Measurements from ENCODE around the gene MACF1.

- PRO-cap: no peak
These were observed 62.5 kb upstream of the MACF1 start for GRCh38 chr1:39141678-39142649.

- PRO-cap: no peak
These were observed at the start of gene MACF1 for GRCh38 chr1:39204294-39205055. TSS of gene MACF1 (plus strand) at chr1:39204695.

GRCh38 chr1:39205056-39205546 lies 606 bp downstream of the MACF1 start:
- PRO-cap: no peak

DNA sequence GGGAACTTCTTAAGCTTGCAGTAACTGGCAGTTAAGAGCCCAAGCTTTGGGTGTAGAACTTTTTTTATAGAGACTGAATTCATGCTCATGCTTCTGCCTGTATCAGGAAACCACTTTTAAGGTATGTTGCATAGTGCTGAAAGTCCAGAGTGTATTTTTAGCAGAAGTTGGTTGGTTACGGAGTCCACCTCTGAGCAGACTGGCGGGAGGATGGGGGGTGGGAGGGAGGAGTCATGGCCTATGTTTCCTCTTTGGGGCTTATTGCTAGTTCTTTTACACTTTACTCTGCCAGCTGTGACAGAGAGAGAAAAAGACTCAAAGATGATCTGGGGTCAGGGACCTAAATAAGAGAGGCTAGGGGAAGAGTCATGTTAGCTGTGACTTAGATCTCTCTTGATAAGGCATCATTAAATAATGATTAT lies 11.1 kb downstream of the MACF1 start:
- PRO-cap: no peak

GRCh38 chr1:39230290-39231447 lies 26.2 kb downstream of the MACF1 start:
- PRO-cap: no peak

GRCh38 chr1:39391754-39392637 lies 99.4 kb upstream of the BMP8A start:
- PRO-cap: no peak

DNA sequence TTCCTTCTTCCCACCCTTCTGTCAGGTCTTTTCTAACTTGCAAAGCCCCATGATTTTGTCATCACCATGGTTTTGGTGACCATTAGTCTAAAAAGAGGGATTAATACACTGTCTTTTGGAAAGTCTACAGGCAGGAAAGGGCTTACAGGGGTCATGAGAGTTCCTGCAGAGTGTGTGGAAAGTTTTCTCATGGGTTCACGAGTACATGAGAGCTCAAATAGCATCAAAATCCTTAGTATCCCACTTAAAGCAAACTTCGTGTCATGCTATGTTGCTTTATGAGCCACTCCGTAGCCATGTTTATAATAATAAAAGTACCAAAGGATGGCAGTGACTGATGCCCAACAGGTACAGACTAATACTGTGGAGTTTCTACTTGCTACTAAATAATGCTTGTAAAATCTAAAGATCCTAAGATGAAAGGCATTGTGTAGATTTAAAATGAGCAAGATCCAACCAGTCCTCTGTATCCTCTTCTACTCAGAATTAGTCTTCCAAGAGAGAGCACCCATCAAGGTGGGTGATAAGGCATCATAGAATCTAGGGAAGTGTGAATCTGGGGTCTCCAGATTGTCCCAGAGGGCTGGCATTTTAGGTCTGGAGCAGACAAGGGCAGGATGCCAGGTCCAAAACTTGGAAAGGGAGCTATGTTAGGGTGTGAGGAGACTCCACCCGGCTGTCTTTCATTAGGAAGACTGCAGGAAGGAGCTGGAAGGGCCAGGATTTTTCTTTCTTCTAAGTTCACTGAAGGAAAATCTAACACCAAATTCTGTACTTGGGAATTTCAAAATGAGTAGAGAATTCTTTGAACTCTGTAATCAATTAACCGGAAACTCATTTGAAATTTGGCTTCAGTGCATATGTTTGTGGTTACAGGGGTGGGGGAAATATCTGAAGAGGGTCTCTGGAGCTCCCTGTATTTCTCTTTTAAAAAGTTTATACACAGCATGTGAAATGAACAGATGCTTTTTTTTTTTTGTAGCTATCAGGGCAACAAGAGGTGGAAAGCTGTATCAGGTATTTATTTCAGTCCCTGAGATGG lies 86.2 kb upstream of the BMP8A start:
- PRO-cap: no peak

- PRO-cap: no peak
These were observed 18.1 kb downstream of the PABPC4 start for GRCh38 chr1:39558442-39559031.

- PRO-cap: no peak
These were observed 5.5 kb downstream of the PABPC4 start for GRCh38 chr1:39571021-39571503.

GRCh38 chr1:39572132-39573079 lies 4.2 kb downstream of the PABPC4 start:
- PRO-cap: no peak

GRCh38 chr1:39817266-39817840 lies 28.7 kb upstream of the BMP8B start:
- PRO-cap: no peak

DNA sequence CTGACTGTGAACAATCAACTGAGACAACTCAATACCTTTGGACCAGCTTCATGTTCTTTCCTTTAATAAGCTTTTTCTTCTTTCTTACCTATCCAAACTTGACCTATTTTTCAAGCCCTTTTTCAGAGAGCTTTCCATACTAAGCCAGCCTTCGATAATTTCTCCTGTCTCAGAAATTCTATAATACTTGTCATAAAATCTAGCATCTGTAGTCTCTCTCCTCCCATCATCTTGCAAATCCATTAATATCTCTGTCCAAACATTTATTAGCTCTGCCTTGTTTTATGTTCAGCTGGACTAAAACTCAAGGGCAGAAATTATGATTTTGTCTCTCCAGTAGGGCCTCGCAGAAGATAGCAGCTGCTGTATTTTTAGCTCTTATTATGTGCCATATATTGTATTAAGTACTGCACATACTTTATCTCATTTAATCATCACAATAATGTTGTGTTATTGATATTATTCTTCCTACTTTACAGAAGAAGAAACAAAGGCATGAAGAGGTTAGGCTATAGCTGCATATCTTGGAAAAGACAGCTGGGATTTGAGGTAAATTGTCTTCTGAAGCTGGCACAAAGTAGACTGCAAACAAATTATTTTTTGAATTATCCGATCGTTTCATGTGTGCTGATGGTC lies 1.6 kb downstream of the TRIT1 start:
- PRO-cap: no peak

DNA sequence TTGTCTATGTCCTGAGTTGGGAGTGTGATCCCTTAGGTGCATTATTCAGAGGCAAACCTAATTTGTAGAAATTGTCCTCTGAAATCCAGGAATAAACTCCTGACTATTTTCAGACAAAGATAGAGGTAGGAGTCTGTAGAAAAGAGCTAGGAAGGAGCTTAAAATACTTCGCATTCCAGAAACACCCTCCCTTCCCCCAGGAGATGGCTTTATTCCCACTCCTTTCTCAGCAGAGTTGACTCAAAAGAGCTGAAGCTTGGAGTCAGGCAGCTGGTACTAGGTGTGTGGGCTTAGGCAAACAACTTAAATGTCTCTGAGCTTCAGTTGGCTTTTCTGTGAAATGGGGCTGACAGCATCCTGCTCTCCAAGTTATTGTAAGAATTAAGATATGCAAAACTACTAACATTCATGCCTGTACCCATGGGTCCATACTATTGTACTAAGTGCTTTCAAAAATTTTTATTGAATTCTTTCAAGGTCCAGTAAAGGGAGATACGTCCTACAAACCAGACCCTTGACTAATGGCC lies 8.5 kb downstream of the MYCL start:
- PRO-cap: no peak

GRCh38 chr1:39969042-39969866 lies 14.3 kb downstream of the MFSD2A start:
- PRO-cap: no peak

GRCh38 chr1:40039576-40040535 lies 673 bp upstream of the CAP1 start:
- PRO-cap: bidirectional peak, plus-strand start at chr1:40040014, minus-strand start at chr1:40040011; unidirectional peak, minus-strand start at chr1:40040265; bidirectional peak, plus-strand start at chr1:40040772, minus-strand start at chr1:40040473

- PRO-cap: no peak
These were observed 9.2 kb downstream of the CAP1 start for GRCh38 chr1:40049587-40050262.

DNA sequence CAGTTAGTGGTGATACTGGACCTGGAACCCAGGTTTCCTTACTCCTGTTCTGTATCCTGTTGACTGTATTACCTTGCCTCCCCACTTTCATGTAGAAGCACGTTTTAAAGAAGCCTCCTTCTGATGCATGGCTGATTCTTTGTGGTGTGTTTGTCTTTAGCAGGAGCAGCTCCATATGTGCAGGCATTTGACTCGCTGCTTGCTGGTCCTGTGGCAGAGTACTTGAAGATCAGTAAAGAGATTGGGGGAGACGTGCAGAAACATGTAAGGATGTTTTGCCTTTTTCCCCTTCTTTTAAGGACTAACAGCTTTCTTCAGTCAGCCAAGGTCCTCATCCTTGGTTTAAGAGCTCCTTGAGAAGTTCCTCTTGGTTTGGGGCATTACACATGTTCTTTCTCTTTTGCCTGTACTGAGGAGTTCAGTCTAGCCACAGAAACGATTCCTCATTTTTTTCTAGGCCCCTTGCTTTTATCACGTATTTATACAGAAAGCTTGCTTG lies 19.4 kb downstream of the CAP1 start:
- PRO-cap: no peak

GRCh38 chr1:40114362-40114867 lies 17.4 kb upstream of the PPT1 start:
- PRO-cap: no peak

GRCh38 chr1:40189245-40189755 lies 28.1 kb downstream of the RLF start:
- PRO-cap: no peak

- PRO-cap: no peak
These were observed 22.0 kb upstream of the COL9A2 start for GRCh38 chr1:40339093-40339435.